Measurements from ENCODE around the genes EML3 and STX5.

- PRO-cap, result no peak
- RAMPAGE, long total RNA, 4 experiments, result no peak in any of the 4 experiments
These were observed 4.3 kb downstream of the FTH1 start for GRCh38 chr11:61963003-61963566.

DNA sequence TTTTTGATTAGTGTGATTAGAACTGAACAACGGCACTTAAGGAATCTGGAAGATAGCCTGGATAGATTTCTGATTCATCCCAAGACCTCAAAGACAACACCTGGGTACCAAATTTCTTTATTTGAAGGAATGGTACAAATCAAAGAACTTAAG lies 3.1 kb downstream of the FTH1 start:
- PRO-cap, result no peak
- RAMPAGE, long total RNA, 4 experiments, result no peak in any of the 4 experiments

DNA sequence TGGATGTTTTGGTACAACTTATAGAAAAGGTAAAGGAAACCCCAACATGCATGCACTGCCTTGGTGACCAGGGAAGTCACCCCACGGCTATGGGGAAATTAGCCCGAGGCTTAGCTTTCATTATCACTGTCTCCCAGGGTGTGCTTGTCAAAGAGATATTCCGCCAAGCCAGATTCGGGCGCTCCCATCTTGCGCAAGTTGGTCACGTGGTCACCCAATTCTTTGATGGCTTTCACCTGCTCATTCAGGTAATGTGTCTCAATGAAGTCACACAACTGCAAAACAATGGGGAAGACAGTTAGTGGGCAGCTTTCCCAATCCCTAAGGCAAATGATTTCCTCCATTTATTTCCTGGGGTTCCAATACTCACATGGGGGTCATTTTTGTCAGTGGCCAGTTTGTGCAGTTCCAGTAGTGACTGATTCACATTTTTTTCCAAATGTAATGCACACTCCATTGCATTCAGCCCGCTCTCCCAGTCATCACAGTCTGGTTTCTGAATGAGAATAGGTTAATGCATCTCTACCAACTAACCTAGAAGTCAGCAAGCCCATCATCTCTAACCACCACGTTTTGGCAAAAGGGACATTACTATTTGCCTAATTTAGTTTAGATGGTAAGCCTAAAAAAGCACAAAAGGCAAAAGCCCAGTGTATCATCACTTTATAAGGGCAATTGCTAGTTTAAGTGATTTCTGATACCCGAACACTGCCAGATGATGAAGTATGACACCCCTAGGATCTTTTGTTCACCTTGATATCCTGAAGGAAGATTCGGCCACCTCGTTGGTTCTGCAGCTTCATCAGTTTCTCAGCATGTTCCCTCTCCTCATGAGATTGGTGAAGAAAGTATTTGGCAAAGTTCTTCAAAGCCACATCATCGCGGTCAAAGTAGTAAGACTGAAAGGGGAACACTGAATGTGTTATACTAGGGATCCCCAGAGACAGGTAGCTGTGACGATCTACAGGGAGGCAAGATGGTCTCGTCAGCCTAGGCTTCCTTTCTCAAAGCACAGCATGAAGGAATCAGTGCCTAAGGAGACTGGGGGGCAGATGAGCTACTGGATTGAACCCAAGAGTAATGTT lies 2.5 kb downstream of the FTH1 start:
- PRO-cap, result no peak
- RAMPAGE, long total RNA, 4 experiments, result no peak in any of the 4 experiments

DNA sequence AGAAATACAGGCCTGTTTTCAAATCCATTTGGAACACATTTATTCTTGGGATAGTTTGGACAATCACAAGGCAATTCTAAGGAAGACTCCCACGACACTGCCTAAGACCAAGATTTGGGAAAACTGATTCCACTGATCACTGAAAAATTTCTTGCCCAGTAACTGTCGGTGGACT lies 1.1 kb downstream of the FTH1 start:
- PRO-cap, result no peak
- RAMPAGE, long total RNA, 4 experiments, result no peak in any of the 4 experiments

GRCh38 chr11:62422161-62422473 lies 3.3 kb downstream of the SCGB1A1 start:
- PRO-cap, result no peak
- RAMPAGE, long total RNA, 4 experiments, result no peak in any of the 4 experiments

- PRO-cap, result bidirectional peak, plus-strand start at chr11:62443975, minus-strand start at chr11:62443726
- RAMPAGE, long total RNA, 4 experiments, result no peak in any of the 4 experiments
These were observed 24.8 kb downstream of the SCGB1A1 start for GRCh38 chr11:62443619-62444089.

DNA sequence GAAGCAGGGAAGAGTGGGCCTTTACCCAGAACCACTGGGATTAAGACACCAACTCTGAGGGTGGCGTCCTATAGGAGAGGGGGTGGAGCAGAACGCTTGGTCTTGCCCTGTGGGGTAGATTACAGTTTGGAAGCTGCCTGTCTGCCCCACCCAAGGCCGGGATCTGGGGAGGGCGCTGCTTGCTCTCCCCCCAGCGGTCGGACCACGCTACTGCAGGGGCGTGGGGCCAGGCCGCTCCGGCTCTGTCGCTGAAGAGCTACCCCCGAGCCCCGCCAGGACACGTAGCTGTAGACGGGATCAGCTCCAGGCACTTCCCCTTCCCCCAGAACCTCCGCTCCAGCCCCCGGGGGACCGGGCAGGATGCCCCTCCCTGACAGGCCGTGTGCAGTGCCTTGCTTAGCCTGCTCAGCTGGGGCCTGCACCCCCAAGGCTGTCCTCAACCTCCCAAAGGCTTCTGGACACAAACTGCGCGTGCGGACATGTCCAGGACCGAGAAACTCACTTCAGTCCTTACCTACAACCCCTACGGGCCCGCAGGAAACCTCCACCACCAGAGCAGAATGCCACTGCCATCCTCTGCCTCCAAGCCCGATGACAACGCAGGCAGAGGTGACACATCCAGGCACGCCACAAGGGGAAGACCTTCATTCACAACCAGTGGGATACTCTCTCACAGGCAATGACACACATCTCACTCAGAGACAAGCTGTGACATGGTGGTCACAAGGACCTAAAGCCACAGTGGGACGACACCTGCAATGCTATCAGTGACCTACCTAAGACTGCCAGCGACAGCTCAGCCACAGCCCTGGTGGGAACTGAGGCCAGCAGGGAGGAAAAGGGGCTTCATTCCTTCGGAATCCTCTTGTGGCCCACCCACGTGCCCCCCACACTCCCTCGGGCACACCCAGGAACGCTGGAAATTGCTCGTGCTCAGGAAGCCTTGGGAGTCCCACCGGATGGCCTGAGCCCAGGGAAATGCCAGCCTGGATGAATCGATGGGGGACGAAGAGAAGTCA lies 3.5 kb downstream of the AHNAK start:
- PRO-cap, result bidirectional peak, plus-strand start at position 767 of the sequence, minus-strand start at position 593 of the sequence
- RAMPAGE, long total RNA, 4 experiments, result no peak in any of the 4 experiments

DNA sequence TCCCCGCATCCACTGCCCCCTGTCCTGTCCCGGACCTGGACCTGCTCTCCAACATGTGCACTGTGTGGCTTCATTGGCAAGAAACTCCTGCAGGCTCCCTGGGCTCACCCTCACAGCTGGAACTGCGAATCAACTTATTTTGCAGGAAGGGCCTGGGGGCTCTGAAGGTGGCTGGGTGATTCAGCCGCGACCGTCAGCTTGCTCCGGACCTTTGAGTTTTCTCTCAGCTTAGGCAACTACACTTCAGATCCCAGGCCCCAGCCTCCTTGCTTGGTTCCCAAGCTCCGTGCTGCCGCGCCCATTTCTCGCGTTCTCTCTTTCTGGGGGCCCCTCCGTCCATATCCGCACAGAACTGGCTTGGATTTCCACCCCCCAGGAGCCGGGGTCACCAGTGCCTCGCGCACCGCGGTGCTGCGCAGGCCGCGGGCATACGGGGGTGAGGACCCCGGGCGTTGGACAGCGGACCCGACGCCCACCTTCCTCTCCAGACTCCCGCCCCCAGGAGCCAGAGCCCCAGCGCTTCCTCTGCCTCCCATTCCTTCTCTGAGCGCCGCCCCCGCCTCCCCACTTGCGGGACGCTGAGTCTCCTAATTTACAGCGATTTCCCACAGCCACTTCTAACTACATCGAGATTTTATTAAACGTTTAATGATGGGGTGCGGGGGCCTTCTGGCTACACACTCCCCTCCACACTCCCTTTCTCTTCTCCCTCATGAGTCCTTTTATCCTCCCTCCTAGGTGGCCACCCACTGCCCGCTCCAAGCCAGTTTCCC lies 585 bp upstream of the AHNAK start:
- PRO-cap, result bidirectional peak, plus-strand start at position 246 of the sequence, minus-strand start at position 213 of the sequence; bidirectional peak, plus-strand start at position 535 of the sequence, minus-strand start at position 507 of the sequence; unidirectional peak, minus-strand start at position 695 of the sequence
- RAMPAGE, long total RNA, 4 experiments, result no peak in any of the 4 experiments

- PRO-cap, result no peak
- RAMPAGE, long total RNA, 4 experiments, result no peak in any of the 4 experiments
These were observed 5.8 kb upstream of the AHNAK start for GRCh38 chr11:62552312-62552802.

DNA sequence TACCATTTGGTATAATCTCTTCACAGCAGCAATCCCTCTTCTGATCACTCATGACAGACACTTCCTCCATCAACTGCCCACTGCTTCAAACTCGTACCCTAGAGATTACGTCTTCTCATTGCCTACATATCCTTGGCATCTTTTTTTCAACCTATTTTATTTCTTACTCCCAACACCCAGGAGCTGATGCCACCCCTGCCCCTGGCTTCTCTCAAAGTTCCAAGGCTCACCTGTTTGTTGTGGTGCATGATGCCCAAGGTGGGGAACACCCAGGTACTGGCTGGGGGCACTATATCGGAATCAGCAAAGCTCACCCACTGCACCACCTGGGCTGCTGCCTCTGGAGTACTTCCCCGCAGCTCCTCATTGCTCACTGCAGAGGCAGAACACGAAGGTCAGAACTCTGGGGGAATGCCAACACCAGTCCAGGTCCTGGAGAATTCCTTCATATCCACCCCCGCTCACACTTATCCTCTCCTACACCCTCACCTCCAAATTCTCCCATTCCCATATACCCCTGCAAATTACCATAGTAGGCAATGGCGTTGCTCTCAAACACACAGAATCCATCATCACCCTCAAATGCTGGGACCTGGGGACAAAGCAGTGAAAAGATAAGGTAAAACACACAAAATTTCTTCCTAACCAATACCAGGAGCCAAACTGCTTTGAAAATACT lies 2.2 kb downstream of the EEF1G start:
- PRO-cap, result no peak
- RAMPAGE, long total RNA, 4 experiments, result start-site peak on the minus strand in 2 of 4 experiments, centred at positions 305 to 560 of the sequence, 469 to 1,019 reads per replicate

- PRO-cap, result no peak
- RAMPAGE, long total RNA, 4 experiments, result no peak in any of the 4 experiments
These were observed 1.8 kb upstream of the EEF1G start for GRCh38 chr11:62575472-62575958.

DNA sequence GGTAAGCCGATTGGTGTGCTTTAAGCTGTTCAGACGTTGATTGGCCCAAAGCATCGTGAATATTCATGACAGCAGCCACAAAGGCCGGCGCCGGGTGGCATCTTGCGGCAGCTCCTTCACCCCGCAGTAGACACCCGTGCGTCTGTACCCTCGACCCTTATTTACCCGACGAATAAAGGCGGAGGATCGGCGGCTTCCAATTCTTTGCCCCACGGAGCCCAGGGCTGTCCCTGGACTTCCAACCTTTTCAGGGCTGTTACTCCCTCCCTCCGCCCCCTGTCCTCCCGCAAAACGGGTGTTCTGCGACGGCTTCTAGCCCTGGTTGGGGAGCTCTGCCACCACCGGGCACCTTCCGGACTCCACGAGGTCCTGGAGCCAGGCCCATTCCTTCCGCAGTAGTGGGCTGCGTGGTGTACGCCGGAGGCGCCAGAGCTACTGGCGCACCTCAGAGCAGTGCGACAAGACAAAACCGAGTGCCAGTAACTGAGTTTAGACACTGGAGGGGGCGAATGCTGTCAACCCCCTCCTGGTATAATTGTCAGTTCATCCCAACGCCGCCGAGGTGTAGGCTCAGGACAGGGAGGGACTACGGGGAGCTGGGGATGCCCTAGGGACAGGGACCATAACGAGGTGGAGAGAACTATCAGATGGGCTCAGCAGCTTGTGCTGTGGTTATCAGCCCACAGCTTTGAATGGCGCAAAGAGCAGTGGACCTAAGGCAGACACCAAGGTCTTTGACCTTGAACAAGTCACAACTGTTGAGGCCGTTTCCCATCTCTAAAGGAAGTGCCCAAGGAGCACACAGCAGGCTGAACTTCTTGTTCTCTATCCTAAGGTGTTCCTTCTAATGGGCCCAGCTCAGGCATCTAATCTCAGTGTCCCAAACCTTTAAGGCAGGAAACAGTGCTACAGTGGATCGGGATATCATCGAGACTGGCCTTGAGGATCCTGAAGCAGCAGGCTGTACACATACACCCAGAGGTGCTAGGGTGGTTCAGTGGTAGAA lies 711 bp upstream of the TUT1 start:
- PRO-cap, result bidirectional peak, plus-strand start at position 107 of the sequence, minus-strand start outside the sequence
- RAMPAGE, long total RNA, 4 experiments, result no peak in any of the 4 experiments

DNA sequence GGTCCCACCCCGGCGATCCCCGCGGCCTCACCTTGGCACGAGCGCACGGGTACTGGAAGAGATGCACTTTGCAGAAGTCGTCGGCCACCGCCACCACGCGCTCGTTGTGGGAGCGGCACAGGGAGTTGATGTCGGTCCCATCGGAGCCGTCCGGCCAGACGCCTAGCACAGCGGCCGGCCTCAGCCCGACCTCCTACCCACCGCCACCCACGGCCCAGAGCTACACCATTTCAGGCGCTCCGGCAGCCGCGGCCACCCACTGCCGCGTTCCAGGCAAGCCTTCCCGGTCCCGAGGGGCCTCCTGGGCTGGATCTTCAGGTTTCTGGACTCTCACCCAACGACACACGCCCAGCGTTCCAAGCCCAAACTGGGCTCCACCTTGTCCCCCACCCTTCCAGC lies 1.1 kb upstream of the MTA2 start:
- PRO-cap, result bidirectional peak, plus-strand start outside the sequence, minus-strand start at position 282 of the sequence
- RAMPAGE, long total RNA, 4 experiments, result no peak in any of the 4 experiments

DNA sequence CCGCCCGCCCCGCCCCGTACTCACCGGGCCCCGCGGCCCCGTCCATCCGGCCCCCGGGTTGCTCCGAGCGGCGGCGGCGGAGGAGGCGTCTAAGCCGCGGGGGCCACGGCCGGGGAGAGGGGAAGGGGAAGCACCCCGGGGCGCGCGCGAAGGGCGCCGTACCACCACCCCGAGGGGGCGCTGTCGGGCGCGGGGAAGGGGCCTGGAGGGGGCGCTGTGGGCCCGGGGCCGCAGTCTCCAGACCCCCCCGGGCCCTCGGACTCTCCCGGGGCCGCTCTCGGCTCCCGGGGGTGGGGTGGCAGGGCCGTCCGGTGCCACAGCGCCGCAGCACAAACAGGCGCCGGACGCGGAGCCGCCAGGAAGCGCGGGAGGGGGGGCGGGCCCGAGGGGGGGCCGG lies at the start of gene EML3:
Gene EML3 (minus strand): TSS at position 364 of the 397 bp plus-strand sequence.
- PRO-cap, result no peak
- RAMPAGE, long total RNA, 4 experiments, result start-site peak on the minus strand in 1 of 4 experiments, centred at position 313 of the sequence, 19 reads per replicate

DNA sequence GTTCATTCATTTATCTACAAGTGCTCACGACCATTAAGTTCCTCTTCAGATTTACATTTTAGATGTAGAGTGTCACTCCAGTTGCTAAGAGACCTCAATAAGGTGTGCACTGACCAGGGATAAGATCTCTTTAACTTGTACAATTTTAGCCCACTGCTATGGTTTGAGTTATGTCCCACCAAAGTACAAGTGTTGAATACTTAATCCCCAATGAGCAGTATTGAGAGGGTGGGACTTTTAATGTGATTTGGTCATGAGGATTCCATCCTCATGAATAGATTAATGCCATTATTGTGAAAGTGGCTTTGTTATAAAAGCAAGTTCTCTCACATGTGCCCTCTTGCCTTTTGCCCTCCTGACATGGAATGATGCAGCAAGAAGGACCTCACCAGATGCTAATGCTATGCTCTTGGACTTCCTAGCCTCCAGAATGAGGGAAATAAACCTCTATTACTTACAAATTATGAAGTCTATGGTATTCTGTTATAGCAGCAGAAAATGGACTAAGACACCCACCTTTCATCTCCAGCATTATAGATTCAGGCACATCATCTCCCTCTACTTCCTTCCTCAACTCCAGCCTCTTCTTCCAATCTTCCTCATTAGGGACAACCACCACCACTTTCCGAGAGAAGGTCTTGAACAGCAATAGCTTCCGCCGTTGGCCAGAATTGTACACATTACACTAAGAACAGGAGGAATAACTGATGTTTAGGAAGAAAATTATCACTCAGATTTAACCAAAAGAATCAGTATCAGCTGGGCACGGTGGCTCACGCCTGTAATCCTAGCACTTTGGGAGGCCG lies 7.5 kb downstream of the HNRNPUL2 start:
- PRO-cap, result no peak
- RAMPAGE, long total RNA, 4 experiments, result start-site peak on the minus strand in 2 of 4 experiments, centred at positions 531 to 642 of the sequence, 48 to 93 reads per replicate

DNA sequence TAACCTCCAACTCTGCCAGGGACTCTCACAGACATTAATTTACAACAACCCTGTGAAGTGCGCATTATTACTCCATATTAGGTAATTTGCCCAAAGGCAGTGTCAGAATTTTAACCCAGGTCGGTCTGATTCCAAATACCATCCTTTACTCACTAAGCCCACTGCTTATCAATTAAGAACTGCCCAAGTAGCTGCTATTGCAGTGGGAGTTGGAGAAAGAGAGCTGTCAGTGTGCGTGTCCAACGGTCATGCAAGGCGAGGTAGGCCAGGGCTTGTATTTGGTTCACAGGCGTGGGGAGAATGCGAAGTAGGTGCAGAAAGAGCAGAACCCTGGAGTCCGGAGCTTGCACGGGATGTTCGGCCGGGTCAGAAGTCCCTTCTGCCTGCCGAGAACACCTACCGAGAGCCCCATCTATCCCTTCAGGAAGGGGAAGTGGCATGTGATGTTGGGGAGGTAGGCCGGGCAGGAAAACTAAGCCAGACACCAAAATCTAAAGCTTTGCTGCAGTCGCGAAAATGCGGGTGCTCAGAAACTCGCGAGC lies 573 bp upstream of the TAF6L start:
- PRO-cap, result no peak
- RAMPAGE, long total RNA, 4 experiments, result no peak in any of the 4 experiments

GRCh38 chr11:62799363-62799947 lies 5.8 kb downstream of the NXF1 start:
- PRO-cap, result no peak
- RAMPAGE, long total RNA, 4 experiments, result no peak in any of the 4 experiments

DNA sequence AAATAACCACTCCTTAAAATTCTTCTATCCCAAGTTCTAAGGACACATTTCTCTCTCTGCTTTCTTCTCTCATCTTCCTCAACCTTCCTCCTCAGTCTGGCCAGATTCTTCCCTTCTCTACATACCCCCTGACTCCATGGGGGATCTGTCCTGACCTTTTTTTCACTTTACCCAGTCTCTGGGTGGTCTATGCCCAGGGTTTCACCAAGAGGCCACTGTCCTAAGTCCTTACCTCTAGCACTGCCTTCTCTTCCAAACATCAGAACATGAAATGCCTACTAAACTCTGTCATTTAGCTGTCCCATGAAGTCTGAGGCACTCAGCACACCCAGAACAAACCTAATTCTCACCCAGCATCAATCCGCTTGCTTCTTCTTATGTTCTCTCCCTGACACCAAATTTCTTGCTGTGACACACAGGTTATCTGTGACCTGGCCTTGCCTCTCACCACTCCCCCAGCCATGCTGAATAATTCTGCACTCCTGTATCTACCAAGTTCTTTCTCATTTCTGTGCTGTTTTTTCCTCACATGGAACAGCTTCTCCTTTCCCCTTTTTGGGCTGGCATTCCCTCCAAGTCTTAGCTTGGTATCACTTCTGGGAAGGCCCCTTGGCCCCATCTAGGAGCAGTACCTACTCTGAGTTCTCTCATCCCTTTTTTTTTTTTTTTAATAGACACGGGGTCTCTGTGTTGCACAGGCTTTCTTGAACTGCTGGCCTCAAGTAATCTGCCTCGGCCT lies 5.9 kb upstream of the NXF1 start:
- PRO-cap, result no peak
- RAMPAGE, long total RNA, 4 experiments, result start-site peak on the minus strand in 2 of 4 experiments, centred at positions 303 to 340 of the sequence, 12 to 20 reads per replicate

DNA sequence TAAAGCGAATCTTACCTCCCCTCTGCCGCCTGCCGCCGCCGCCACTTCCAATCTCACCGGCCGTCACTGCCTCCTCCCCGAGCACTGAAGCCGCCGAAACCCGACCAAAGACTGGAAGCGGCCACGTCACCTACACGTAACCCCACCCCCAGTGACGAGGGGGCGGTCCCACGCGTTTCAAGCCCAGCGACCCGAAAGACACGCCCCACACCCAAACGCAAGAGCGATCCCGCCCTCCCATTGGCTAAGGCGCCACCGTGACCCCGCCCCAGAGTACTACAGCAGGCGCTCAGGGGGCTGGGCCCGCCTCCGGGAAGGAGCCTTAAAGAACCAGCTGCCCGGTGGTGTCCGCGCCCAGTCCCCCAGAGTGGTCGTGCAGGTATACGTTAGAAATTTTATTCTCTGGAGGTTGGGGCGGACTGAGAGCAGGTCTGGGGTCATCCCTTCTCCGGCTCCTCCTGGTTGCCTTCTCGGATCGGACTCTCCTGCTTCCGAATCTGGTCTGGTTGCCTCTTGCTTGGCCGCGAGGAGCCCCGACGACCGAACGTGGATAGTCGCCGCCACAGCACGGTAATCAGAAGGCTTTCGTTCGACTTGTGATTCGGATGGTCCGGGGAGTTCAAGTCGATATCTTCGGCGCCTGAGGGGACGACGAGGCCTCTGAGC lies at the start of gene STX5:
Gene STX5 (minus strand): TSS at position 113 of the 666 bp plus-strand sequence.
- PRO-cap, result bidirectional peak, plus-strand start at position 306 of the sequence, minus-strand start at position 86 of the sequence
- RAMPAGE, long total RNA, 4 experiments, result start-site peak on the minus strand in 4 of 4 experiments, centred at positions 111 to 124 of the sequence, 37 to 103 reads per replicate

DNA sequence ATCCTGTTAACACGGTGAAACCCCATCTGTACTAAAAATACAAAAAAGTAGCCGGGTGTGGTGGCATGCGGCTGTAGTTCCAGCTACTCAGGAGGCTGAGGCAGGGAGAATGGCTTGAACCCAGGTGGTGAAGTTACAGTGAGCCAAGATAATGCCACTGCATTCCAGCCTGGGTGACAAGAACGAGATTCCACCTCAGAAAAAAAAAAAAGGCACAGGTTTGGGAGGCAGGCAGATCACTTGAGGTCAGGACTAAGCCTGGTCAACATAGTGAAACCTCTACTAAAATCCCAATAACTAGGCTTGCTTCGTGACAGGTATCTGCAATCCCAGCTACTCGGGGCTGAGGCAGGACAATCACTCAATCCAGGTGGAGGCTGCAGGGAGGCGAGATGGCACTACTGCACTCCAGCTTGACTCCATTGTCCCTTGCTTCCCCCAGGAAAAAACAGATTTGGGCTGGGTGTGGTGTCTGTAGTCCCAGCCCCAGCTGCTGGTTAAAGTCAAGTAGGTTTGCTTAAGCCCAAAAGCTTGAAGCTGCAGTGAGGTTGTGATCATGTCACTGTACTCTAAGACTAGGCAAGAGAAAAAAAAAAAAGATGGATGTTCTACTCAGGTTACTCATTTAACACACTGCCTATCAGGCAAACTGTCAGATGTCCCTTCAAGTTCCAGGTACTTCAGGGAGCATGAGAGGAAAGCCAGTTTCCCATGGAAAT lies 12.0 kb upstream of the WDR74 start:
- PRO-cap, result no peak
- RAMPAGE, long total RNA, 4 experiments, result no peak in any of the 4 experiments

Measured in suprapubic skin (tissue), 4 donors.